Placental pericyte (primary cell): ENCODE data around the genes AP3S1 and CEP120.

DNA sequence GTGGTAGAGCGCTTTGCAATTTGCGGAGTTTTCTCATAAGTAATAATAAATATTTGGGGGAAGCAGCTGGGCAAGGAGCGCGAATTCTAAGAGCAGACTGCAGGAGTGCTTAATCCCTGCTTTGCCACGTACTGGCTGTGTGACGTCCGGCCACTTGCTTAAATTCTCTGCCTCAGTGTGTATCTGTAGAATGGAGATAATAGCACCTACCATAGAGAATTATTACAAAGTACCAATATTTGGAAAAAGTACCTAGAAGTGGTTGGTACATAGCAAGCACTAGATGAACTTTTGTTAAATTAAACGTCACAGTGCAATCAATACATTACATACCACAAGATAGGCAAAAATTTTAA is 601 bp upstream of the TMED7 start:
- CAGE, long polyA plus RNA, result no peak

DNA sequence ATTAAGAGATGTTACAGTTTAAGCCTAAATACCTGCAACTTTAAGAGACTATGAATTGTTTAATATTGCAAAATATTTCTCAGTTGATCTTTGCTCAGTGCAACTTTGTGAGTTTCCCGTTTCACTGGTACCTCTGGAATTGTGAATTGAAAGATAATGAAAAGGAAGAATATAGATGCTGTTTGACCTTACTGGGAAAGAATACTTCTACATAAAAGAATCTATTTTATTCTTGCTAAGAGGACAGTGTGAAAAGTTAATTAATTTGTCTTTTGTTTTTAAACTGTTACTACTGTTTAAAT is 30.2 kb upstream of the TMED7 start:
- CAGE, long polyA plus RNA, result no peak

DNA sequence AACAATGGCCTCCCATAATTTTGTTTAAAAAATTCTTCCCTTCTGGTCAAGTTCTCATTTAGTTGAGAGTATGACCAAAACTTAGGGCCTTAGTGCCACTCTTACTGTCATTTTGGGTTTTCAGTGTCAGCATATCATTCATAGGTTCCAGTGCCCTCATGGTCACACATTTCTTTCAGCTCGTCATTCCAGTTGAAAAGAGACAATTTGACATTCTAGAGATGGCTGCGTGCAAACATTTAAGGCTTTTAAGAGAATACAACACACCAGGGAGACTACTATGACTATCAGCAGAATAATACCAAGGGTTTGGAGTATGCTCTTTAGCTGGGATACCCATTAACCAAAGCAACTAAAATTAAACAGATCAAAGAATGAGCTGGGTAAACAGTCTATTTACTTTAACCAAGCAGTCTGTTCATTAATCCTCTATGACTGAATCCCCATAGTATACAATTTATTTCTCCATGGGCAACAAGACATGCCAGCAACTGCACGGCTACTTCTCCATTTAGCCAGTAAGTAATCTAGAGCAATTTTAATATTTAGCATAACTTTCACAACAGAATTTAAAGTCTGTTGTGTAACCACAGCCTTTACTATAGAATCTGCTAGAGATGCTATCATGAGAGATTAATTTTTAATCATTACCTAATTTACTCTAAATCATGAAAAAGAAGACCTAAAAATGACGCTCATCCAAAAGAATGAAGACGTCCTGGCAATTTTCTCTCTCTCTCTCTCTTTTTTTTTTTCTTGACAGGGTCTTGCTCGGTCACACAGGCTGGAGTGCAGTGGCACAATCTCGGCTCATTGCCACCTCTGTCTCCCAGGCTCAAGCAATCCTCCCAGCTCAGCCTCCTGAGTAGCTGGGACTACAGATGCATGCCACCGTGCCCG is 77.6 kb downstream of the CDO1 start:
- CAGE, long polyA plus RNA, result no peak

DNA sequence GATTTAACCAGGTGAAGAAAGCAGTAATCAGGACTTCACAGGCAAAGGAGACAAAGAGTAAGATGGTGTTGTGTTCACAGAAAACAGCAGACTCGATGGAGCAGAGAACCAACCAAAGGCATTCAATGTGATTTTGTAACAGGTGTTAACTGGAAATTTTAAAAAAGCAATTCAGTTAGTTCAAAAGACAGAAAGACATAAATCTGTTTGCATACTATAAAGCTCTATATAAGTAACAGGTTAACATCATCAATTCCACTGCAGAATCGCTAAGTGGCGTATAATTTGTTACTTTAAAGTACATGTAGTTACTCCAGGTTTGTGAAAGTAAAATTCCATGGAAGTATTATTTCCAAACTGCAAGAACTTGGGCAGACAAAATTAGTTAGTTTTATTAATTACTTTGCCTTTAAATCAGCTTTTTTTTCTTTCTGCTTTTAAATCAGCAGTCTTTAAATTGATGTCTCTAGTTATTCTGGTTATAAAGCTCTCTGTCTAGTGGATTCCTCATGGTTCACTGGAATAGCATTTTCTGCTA is 7.2 kb downstream of the ATG12 start:
- CAGE, long polyA plus RNA, result no peak

GRCh38 chr5:115841460-115842408 is at the start of gene AP3S1:
TSS of gene AP3S1 (plus strand) at chr5:115841935.
- CAGE, long polyA plus RNA, result no peak

DNA sequence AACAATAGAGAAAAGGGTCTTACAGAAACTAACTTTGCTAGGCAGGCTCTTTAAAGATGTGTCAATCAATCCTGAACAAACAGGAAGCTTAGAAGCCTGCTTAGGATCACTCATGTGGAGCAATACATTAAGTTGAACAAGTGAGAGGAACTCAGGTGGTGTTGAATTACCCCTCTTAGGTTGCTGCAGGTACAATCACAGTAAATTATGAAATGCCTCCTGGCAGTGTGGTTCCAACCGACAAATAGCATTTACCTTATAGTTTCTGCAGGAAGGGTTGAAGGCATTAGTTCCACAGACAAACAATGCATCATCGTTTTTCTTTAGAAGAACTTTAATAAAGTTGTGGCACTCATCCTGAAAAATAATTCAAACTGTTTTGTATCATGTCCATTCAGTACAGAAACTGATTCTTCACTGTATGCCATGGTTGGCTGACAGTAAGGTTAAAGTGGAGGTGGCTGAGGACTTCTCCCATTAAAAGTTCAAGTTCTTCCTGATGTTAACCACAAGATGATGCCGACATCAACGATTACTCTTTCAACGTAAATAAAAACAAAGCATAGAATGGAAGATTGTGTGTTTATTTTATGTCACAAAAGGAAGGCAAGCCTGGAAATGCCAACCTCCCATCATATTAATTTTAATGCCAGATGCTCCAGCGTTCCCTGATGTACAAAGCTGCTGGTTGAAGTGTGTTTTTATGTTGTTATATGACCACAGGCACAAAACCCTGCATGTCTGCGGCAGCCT is 79.3 kb downstream of the SEMA6A start:
- CAGE, long polyA plus RNA, result no peak

GRCh38 chr5:119070344-119070984 is 423 bp upstream of the DMXL1 start:
- CAGE, long polyA plus RNA, result no peak

GRCh38 chr5:119071539-119072007 is 686 bp downstream of the DMXL1 start:
- CAGE, long polyA plus RNA, result no peak

GRCh38 chr5:119268443-119269138 is 87.2 kb upstream of the TNFAIP8 start:
- CAGE, long polyA plus RNA, result no peak

DNA sequence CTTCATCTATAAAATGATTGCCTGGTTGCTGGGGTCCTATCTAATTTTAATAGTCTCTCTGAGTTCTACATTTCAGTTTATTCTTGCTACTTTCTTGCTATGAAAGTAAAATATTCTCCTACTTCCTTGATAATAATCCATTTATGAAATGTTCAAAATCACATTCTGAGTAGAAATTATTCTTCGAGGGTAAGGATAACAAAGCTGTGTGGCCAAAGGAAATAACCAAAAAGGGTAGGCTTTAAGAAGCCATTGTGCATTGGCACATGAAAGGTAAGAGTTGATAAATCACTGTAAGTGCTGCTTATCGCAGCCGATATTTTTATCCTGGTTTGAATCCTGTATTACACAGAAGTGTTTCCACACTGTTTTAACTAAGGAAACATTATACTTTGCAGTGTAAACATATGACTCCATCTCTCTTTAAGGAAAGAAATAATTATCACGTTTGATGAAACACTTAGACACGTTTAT is 85.9 kb upstream of the TNFAIP8 start:
- CAGE, long polyA plus RNA, result no peak

DNA sequence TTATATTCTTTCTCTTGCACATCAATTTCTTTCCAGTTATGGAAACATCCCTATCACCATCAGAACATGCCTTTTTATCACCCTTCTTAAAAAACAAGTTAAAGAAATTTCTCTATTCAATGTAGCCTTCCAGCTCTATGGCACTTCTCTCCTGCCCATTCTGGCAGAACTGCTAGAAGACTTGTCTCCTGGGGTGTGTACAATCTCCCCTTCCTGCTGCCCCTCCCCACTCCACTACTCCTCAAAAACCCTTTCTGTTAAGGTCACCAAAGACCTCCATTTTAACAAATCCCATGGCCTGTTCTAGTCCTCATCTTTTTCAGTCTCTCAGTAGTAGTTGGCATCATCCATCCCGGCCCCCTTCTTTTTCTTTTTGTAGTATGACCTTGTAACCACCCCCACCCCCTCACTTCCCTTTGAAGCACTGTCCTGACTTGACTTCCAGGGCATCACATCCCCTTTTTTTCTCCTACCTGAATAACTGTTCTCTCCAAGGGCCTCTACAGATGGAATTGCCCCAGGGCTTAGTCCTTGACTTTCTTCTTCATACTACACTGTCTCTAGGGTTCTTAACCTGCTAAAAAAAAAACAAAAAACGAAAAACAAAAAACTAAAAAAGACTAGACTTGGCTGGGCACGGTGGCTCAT is 35.4 kb upstream of the TNFAIP8 start:
- CAGE, long polyA plus RNA, result no peak

DNA sequence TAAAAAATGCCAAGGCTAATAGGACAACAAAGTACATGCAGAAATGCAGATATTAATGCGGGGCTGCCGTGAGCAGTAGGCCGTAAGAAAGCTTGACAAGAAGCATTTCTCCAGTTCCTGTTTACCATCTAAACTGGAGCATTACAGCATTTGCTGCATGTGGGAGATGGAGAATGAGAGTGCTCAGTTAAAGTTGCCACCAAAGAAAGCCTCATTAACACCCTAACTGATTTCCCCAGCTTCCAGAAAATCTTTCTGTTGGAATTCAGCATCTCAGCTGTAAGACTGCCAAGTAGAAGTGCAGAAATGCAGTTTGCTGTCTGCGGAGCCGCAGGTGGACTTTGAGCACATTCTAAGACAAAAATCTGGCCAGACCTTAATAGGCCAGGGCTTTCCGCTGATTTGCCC is 18.2 kb upstream of the TNFAIP8 start:
- CAGE, long polyA plus RNA, result no peak

DNA sequence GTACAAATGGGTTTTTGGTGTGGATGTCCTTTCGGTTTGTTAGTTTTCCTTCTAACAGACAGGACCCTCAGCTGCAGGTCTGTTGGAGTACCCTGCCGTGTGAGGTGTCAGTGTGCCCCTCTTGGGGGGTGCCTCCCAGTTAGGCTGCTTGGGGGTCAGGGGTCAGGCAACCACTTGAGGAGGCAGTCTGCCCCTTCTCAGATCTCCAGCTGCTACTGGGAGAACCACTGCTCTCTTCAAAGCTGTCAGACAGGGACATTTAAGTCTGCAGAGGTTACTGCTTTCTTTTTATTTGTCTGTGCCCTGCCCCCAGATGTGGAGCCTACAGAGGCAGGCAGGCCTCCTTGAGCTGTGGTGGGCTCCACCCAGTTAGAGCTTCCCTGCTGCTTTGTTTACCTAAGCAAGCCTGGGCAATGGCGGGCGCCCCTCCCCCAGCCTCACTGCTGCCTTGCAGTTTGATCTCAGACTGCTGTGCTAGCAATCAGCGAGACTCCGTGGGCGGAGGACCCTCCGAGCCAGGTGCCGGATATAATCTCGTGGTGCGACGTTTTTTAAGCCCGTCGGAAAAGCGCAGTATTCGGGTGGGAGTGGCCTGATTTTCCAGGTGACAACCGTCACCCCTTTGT is 150.7 kb downstream of the FAM170A start:
- CAGE, long polyA plus RNA, result no peak

GRCh38 chr5:120511888-120512969 is 48.1 kb downstream of the PRR16 start:
- CAGE, long polyA plus RNA, result no peak

DNA sequence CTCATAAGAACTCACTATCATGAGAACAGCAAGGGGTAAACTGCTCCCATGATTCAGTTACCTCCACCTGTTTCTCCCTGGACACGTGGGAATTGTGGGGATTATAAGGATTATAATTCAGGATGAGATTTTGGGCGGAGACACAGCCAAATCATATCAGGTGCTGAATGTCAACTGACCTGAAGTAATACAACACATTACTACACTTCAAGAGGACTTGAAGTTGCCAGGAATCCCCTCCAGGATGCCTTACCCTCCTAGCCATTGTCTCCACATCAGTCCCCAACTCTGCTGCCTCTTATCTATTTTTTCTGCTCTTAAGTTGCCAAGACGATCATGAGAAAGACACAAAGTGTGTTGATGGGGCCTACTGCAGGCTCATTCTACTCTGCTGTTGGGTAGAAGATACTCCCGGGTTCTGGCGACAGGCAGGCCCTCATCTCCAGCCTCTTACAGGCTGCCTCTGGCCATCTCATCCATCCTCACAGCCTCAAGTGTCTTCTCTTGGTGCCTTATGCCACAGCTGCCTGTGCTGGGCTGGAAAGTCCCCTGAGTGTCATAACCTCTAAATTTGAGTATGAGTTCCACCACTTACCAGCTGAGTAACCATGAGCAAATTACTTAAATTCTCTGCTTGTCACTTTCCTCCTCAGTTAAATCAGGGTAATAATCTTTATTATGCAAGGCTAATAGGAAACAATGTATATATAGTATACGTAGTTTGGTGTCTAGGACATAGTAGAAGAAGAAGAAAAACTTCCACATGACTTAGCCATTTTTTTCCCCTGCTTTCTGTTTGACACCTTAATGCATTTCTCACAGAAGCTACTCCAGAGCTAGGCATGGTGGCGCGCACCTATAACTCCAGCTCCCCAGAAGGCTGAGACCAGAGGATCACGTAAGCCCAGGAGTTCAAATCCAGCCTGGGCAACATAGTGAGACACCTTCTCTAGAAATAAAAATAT is 73.1 kb upstream of the SNX2 start:
- CAGE, long polyA plus RNA, result no peak

GRCh38 chr5:122849404-122850687 is 4.4 kb downstream of the SNX24 start:
- CAGE, long polyA plus RNA, result no peak

DNA sequence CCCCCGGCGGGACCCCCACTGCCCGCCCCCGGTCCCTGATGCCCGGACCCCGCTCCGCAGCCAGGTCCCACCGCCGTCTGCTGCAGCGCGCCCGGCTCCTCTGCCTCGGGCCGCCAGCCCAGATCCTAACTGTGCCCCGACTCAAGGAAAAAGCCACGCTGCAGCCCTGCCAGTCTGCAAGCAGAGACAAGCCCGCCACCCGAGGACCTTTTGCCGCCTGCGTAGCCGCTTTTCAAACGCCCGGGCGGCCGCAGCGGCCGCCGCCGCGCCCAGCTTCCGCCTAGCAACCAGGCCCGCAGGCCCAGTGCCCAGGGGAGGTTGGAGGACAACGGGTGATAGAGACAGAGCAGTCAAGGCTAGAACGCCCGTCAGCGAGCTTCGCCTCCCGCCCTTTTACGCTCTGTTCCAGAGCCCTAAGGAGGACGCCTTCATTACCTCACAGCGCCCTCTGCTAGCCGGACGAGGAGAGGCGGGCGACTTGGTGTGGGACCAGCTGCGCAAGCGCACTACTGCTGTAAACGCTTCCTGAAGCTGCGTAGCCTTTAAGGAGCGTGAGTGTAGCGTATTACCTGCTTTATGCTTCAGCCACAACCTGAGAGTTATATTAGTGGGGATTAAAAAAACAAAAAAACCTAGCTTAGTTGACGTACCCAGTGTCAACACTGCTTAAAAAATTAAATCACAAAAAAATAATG is at the start of gene CEP120:
Gene CEP120, minus strand, starts transcription at position 330 of the 695 bp plus-strand sequence.
- CAGE, long polyA plus RNA, result no peak

- CAGE, long polyA plus RNA, result no peak
These were observed 63.6 kb downstream of the CSNK1G3 start for GRCh38 chr5:123575500-123576143.

DNA sequence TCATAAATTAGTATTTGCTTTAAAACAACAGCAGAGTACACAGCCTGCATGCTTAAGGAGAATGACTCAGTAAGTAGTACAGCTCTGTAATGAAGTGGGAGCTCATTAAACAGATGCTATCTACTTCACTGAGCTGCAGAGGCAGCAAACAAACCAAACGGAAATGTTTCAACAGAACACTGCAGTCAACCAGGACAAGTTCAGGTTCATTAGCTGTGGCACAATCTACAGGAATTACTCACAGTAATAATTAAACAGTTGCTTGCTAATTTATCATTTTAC is 302.3 kb downstream of the CSNK1G3 start:
- CAGE, long polyA plus RNA, result no peak

- CAGE, long polyA plus RNA, result no peak
These were observed 403.0 kb downstream of the ZNF608 start for GRCh38 chr5:124343438-124343933.